Astrocyte (in vitro differentiated cells and primary cell): ENCODE measurements around the gene IFNG.

GRCh38 chr12:67648858-67649460 lies 414 bp downstream of the DYRK2 start:
- PRO-cap, result unidirectional peak, minus-strand start at chr12:67649112
- RRBS, 2 experiments, result 1 to 2% methylated on average over 50 to 63 of the region's 86 CpGs

GRCh38 chr12:67657020-67657677 lies 8.6 kb downstream of the DYRK2 start:
- PRO-cap, result no peak
- RRBS, 2 experiments, result no CpG with 5 or more reads among the region's 17 CpGs

- PRO-cap, result no peak
- RRBS, 2 experiments, result no CpG with 5 or more reads among the region's 6 CpGs
Measured at GRCh38 chr12:67693785-67694513, 45.4 kb downstream of the DYRK2 start.

DNA sequence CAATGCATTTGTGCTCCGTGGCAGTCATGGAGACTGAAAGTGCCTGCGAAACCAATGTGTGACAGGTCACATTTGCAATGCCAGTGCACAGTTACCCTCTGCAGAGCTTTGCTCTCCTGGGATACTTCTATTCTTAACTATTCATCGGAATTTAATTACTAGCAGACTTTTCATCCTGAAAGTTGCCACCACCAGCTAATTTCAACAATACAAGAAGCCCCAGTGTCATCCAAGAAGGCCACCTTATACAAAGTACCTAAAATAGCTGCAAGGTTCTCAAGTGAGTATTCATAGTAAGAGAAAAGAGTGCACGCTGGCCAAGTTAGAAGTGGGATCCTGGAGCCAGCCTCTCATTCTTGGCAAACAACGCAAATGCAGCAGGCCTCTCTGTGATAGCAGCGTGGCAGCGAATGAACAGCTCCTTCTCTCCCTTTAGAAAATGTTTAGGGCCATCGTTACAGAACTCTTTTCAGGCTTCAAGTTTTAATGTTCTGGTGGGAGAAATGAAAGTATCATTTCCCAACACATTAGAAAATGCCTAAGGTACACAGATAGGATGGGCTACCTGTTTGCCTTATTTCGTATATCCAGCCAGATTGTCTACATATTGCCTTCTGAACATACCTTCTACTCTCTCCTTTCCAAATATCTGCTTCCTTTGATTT lies 248.3 kb downstream of the IFNG start:
- PRO-cap, result no peak
- RRBS, 2 experiments, result no CpG with 5 or more reads among the region's 9 CpGs

- PRO-cap, result no peak
- RRBS, 2 experiments, result no CpG with 5 or more reads among the region's 6 CpGs
Measured at GRCh38 chr12:68032074-68032539, 127.4 kb downstream of the IFNG start.

DNA sequence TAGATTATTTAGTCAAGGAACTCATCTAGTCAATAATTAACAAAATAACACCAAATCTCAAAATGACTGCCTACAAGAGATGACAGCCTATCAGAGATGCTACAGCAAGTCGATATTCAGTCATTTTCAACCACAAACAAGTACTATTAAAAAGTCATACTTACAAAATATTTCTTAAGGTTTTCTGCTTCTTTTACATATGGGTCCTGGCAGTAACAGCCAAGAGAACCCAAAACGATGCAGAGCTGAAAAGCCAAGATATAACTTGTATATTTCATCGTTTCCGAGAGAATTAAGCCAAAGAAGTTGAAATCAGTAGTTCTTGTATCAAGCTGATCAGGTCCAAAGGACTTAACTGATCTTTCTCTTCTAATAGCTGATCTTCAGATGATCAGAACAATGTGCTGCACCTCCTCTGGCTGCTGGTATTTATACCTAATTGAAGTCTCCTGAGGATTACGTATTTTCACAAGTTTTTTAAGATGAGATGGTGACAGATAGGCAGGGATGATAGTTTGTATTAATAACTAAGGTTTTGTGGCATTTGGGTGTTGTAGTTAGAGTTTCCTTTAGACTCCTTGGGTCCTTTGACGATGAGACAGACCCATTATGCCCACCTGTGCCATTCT lies at the start of gene IFNG:
IFNG (minus strand) TSS at position 403 of the 629 bp plus-strand sequence.
- PRO-cap, result no peak
- RRBS, 2 experiments, result no CpG with 5 or more reads among the region's 6 CpGs

DNA sequence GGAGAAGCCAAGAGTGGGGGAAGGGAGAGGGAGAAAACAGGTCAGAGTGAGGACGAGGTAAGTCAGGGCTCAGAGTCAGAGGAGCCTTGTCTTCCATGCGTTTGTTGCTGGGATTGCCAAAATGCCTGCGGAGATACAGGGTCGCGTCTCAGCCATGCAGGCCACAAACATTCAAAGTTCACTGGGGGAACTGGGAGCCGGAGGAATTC lies 26.4 kb upstream of the MDM1 start:
- PRO-cap, result no peak
- RRBS, 2 experiments, result no CpG with 5 or more reads among the region's 6 CpGs

DNA sequence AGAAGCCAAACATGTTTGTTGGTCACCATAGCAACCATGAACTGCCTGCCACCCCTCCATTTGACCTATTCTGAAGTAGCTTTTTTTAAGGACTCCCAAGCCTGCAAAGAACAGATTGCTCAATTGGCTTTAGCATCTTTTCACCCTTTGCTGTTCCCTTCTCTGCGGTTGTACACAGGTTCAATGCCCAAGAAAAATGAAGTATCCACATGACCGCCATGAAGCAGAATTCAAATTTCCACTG lies 35.9 kb upstream of the MDM1 start:
- PRO-cap, result no peak
- RRBS, 2 experiments, result no CpG with 5 or more reads among the region's 2 CpGs

- PRO-cap, result no peak
- RRBS, 2 experiments, result no CpG with 5 or more reads among the region's 1 CpG
Measured at GRCh38 chr12:68532612-68533013, 78.1 kb upstream of the RAP1B start.

- PRO-cap, result no peak
- RRBS, 2 experiments, result no CpG with 5 or more reads among the region's 3 CpGs
Measured at GRCh38 chr12:68634007-68635105, 23.7 kb downstream of the RAP1B start.

DNA sequence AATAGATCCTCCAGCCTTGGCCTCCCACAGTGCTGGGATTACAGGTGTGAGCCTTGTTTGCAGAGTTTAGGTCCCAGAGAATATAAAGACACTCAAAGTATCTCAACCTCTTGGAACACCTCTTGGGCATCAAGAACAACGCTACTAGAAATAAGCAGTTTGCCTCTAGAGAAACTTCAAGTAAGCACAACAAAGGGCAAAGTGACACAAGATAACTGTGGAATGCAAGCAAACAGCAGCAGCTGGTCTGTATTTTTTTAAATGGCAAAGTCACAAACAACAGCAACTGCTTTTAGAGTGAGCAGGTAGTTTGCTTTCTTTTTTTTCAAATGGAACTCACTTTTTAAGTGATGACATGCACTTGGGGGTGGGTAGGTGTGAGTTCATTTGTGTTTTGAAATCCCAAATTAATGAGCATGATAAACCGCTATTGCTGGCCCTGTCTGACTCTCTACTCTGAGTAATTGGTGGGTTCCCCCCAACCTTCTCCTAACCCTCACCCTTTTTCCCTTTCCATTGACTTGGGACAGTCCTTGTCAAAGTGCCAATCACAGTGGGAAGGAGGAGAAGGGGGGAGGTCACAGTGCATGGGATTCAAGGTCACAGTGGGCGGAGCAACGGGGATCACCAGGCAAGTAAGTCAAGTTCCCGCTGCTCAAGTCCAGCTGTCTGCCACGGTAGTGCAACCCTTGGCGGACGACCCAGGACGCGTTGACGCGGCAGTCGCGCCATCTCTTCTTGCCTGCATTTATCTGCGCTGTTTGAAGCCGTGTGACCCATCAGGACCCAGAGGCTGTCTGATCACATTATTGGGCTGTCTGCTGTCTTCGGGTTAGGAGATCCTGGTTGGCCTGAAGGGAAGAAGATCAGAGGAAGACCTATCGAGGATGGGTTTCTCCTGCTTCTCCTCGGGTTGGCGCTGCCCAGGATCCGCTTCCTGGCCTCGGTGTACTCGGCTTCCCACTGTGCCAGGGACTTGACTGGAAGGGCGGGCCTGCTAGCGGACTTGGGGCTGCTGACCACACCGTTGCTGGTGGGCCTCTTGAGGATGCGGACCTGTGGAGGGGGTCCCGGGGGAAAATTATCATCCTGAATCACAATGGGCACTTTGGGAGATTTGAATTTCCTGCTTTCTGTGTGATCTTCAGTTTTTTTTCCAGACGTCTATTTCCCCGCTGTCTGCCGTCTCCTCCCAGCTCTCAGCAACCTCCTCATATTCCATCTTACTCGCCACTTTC lies 3.3 kb upstream of the MDM2 start:
- PRO-cap, result no peak
- RRBS, 2 experiments, result no CpG with 5 or more reads among the region's 32 CpGs

- PRO-cap, result no peak
- RRBS, 2 experiments, result no CpG with 5 or more reads among the region's 4 CpGs
Measured at GRCh38 chr12:68806938-68807223, 1.1 kb upstream of the MDM2 start.

DNA sequence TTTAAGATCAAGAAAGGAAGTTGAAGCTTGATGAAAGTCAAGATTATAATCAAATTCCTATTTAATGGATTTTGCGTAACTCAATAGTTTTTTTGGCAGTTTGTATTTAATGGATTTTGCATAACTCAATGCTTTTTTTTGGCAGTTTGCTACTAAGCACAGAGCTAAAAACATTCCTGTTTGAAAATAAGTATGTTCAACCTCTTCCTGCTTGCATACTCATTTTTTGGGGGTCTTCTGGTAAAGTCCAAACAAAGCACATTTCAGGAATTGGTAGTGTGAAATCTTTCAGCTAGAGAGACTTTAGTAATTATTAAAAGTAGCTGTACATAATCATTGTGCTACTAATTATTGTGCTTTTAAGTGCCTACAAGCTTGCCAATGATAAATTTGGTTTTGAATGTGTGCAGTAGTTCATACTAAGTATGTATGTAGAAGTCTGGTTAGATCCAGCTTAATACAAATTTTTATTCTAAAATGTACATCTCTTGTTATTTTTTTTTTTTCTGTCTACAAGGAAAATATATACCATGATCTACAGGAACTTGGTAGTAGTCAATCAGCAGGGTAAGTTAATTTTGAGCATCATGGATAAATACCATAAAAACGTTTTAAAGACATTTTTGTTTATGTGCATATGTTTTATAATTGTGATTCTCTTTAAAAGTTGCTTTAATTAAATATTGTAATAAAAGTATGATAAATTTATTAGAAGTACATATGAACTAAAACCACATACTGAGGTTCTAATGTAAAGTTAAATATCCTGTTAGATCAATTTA lies 12.0 kb downstream of the MDM2 start:
- PRO-cap, result no peak
- RRBS, 2 experiments, result no CpG with 5 or more reads among the region's 2 CpGs

DNA sequence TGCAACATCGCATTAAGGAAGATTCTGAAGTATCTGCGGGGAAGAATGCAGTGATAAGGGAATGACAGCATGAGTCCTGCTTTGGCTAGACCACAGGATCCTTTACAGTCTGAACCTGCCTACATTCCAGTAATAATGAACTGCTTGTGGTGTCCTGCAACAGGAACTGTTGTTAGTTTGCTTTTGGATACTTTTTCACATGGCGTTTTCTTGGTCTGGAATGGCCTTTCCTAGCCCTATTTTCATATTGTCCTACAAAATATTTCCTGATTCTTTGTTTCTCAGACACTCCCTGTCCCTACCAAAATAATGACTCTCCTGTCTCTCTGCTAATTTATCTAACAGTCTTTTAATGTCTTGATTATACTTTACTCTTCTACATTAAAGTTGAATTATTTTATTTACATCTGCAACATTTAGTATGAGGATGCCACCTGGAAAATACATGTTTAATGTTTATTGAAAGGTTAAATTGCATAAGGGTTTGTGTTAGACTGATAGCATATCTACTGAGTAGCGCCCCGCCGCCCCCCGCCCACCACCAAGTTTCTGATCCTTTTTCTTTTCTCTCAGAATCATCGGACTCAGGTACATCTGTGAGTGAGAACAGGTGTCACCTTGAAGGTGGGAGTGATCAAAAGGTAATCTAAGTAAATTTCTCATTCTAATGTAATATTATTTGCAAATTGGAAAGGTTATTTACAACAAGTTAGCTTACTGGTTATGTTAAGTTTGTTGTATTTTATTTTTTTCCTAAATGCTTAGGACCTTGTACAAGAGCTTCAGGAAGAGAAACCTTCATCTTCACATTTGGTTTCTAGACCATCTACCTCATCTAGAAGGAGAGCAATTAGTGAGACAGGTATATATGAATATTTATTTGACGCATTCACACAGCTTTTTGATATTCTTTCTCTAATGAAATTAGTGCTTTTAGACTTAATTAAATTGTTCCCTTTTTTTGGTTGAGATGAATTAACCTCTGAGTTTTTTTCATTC lies 16.1 kb downstream of the MDM2 start:
- PRO-cap, result no peak
- RRBS, 2 experiments, result no CpG with 5 or more reads among the region's 9 CpGs

- PRO-cap, result unidirectional peak, plus-strand start at chr12:68838685
- RRBS, 2 experiments, result no CpG with 5 or more reads among the region's 2 CpGs
Measured at GRCh38 chr12:68838575-68838905, 30.6 kb downstream of the MDM2 start.

DNA sequence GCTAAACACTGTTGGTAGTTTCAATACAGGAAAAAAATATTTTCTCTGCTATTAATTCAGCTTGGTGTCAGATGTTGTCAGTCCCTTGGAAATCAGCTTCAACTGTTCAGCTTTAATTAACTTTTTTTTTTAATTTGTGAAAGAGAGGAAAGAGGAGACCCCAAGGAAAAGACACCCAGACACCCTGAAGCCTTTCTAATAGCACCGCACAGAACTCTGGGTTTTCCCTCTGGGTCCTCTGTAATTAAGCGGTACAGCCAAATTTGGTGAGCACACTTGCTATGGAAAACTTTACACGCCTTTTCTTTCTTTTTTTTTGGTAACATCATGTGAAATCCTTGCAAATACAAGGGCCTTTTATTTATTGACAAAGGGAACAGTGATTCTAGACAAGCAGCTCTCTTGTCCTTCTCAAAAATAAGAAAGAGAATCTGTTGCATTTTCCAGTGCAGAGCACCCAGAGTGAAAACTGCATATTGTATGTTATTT lies 44.3 kb upstream of the CPM start:
- PRO-cap, result no peak
- RRBS, 2 experiments, result no CpG with 5 or more reads among the region's 3 CpGs

DNA sequence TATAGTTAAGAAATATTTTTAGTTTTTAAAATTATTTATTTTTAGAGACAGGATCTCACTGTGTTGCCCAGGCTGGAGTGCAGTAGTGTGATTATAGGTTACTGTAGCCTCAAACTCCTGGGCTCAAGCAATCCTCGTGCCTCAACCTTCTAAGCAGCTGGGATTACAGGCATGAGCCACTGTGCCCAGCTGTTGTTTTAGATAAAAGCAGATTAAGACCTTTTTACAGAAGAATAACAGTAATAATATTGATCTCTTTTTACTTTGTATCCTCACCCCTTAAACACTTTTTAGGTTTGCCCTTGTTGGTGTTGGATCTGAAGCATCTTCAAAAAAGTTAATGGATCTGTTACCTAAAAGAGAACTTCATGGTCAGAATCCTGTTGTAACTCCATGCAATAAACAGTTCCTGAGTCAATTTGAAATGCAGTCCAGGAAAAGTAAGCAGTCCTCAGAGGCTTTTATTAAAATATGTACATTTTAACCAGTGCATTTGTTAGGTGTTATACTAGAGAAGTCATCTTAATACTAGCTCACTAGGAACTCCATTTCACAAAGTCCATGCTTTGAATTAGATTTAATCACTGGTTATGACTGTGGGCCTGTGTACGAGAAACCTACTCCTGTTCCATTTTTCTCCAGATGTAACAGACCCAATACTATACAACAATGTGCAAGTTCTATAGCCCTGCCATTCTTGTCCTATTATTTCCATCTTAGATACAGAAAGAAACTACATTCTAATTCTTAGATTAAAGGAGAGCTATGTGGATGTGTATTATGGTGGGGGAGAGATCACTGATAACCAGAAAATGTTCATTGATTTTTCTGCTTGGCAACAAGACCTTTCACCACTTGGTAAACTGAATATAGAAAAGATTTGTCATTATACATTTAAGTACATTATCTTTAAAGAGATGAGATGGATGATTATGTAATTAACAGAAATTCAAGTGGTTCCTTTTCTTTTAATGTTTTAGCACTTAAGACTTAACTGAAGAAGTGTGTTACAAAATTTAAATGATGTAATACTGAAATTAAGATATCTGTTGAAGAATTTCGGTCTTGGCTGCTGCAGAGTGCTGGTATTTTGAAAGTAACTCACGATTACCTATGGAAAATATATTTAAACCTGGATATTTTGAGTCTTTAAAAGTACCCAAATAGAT lies 17.4 kb downstream of the CPSF6 start:
- PRO-cap, result no peak
- RRBS, 2 experiments, result no CpG with 5 or more reads among the region's 4 CpGs

DNA sequence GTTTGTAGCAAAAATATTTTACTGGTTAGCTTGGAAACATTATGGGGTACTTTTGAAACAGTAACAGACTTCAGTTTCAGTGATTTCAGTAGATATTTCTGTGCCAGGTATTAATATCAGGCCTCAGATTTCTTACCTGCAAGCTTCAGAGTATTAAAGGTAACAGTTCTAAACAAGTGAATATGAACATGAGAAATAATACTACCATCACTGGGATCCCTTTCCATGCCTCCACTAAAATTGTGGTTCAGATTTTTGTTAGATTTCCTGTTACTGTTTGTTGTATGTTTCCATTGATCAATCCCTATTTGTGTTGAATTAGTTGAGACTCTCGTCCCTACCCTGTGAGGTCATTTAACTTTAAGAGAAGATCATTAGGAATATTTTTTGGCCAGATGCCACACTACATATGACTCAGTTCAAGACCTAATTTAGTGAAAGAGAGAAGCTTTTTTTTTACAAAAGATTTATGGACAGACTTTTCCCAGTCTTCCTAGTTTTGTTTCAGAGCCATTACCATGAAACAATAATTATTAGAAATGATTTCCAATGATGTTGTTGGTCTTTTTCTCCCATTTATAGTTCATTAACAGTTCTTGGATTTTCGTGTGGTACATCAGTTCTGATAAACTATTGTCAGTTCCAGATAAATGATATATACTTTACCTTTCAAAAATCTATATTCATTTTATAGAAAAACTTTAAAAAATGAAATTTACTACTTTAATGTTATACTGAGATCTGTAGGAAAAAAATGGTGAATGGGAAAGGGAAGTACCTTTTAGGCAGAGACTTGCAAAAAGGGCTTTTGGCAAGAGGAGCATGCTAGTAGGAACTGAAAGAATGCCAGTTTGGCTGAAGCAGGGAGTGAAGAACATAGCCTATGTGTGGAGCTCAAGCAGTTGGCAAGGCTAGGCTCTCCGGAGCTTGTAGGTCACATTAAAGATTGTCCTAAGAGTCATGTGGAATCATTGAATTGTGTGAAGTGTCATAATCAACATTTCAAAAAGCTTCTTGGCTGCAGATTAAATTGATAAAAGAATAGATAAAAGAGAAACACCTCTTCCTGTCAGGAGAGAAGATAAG lies 35.6 kb downstream of the CPSF6 start:
- PRO-cap, result unidirectional peak, plus-strand start at position 771 of the sequence
- RRBS, 2 experiments, result no CpG with 5 or more reads among the region's 3 CpGs

GRCh38 chr12:69329511-69330517 lies 18.4 kb upstream of the LYZ start:
- PRO-cap, result no peak
- RRBS, 2 experiments, result no CpG with 5 or more reads among the region's 8 CpGs

- PRO-cap, result no peak
- RRBS, 2 experiments, result no CpG with 5 or more reads among the region's 3 CpGs
Measured at GRCh38 chr12:69345878-69346331, 2.3 kb upstream of the LYZ start.